ENCODE results near the gene GALNTL5.

DNA sequence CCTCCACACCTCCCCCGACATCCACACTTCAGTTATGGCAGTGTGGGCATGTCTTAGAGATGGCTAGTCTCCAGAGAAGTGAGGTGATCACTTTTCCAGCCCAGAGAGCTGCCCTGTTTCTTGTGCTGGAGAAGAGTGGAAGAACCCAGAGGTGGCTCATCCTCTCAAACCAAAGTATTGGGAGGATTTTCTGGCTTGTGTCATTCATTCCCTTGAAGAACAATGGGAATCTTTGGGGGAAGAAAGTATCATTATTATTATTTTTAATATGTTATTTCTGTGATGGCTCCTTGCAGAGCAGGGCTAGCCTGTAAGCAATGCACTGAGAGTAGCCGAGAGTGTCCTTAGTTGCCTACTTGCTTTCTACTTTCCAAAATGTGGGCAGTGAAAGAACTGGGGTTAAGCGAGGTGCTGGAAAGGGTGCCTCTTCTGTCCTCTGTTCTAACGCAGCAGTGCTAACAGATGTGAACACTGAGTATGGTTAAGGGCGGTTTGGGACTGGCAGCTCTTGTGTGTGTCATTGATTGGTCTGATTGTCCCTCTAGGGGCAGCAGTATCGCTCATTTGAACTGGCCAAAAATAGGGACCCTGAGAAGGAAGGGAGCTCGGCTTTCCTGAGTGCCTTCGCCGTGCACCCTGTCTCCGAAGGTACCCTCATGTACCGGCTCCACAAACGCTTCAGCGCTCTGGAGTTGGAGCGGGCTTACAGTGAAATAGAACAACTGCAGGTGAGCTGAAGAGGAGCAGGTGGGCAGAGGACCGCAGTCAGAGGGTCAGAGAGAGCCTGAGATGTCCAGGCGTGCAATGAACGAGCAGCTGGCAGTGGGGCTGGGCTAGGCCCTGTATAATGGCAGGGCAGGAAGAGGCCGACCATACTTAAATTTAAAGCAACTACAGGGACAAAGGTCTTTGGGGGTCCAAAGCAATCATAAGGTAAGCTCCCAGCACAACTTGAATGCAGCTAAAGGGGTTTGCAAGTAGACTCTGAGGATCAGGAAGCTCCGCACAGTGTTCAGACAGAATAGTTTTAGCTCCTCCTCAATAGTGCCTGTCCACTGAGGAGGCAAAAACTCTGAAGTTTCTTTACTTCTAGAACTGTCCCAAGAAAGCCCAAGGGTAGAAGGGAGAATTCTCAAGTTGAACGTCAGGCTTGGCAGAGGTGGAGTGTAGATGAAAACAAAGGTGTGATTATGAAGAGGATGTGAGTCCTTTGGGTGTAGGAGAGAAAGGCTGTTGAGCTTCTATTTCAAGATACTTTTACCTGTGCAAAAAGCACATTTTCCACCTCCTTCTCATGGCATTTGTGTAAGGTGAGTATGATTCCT is 4.0 kb downstream of the CHPF2 start:
- RRBS: no CpG with 5 or more reads among the region's 20 CpGs

DNA sequence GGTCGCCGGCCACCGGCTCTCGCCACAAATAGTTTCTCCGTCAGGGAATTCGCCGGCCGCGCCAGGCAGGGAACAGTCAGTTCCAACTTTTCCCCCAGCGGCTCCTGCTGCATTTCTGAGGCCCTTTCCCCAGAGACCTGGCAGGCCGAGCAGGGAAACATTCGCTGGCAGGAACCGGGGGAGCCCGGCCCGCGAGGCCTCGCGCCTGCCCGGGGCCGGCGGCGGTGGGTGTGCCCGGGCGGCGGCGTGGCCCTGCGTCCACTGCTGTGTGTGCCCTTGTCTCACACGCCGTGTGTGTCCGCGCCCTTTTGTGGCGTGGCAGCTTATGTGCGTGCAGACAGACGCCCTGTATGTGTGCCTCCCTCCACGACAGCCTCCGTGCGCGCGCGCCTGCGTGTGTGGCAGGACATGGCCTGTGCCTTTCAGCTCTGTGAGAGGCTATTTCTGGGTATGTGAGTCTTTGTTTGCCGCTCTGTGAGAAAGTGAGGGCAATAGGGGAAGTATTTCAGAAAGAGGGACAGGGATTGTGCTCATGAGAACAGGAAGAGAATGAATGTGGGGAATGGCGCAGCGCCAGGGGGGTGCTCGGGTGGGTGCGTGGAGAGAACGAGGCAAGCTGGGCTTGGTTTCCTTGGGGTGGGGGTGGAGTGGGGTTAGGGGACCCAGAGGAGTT is 657 bp upstream of the SMARCD3 start:
- RRBS: 0% methylated on average over 6 of the region's 47 CpGs

DNA sequence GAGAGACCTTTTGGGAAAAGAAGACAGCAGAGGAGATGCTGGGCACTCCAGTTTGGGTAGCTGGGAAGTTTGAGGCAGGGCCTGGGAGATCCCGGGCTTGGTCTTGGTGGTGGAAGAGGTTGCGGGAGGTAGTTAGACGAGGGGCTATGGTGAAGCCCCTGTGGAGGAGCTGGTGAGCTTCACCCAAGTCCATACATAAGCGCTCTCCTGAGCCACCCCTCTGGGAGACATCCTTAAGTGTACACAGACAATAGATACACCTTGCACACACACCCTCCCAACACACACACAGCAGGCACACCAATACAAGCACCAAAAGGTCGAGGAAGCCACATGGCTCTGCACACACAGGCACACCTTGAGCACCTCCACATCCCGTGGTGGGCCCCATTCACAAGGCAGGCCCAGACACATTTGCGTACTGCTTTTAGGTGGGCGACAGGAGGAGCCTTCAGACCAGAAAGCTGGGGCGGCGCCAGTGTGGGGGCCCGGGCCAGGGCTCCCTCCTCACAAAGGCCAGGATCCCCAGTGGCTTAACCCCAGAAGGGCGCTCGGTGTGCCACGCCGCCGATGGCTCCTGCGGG is 2.6 kb upstream of the SMARCD3 start:
- RRBS: under 1% methylated on average over 4 of the region's 17 CpGs

DNA sequence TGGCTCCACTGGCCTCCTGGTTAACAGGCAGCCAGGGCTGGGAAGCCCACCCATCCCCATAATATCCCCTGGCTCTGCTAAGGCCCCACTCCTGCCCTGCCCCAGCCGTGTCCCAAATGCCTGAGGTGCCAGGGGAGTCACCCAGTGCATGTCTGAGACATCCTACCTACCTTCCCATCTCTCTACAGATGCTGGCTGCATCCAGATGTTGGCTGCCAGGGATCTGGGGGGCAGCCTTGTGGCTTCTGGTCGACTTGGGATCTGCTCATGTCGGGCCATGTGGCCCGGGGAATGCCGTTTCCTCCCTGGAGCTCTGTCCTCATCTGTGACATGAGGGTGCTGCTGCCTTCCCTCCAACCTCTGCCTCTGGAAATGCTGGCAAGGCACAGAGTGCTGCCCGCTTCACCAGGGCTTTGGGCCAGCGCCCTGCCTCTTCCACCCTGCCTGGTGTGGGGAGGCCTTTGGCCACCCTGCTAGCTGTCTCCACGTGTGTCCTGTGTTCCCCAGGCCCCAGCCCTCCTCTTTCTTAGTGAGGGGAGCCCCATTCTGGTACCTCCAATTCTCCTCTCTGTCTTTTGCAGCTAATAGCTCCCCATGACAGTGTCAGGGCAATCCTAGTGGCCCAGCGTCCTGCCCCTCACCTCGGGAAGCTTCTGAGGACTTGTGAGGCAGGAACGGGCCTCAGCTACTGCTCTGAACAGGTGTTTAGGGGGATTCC is 5.8 kb upstream of the SMARCD3 start:
- RRBS: no CpG with 5 or more reads among the region's 11 CpGs

DNA sequence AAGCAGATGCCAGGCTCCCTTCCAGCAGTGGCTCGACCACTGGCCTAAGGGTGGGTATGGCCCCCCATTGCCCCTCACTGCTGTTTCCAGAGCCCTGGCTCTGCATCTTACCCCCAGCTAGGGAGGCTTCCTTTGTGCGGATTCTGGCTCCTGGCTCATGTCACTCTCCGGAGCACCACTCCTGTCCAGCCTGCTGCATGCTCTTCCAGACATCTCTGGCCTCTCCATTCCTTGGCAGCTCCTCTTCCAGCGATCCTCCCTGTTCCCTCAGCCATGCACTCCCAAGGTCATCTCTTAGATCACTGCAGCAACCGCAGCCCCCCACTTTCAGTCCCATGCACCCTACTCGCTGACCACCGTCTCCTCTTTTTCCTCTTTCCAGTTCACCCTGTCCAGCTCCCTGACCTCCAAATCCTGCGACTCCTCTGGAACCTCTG is 6.8 kb upstream of the SMARCD3 start:
- RRBS: no CpG with 5 or more reads among the region's 8 CpGs

DNA sequence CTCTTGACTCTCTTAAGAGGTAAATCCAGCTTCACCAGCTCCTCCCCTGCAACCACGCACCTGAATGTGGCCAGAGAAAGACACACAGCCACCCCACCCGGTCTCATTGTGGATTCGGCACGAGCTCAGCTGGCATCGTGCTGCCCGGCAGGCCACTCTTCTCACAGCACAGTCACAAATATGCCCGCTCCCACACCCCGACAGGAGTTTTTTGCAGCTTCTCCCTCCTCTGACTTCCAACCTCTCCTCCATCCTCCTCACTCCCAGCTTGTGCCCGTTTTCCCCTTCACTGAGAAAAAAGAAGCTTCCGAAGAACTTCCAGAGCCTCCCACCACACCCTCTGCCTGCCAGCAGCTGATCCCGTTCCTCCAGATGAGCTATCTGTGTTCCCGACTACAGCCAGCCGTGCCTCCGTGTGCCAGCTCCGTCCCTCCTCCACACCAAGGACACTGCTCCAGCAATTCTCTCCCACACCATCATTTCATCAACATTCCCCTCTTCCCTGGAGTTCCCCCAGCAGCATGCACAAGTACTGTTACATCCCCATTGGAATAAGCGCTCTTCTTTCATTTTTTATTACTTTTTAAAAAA is 8.1 kb upstream of the SMARCD3 start:
- RRBS: 79% methylated on average over 5 of the region's 16 CpGs

- RRBS: no CpG with 5 or more reads among the region's 8 CpGs
These were observed 23.5 kb upstream of the SMARCD3 start for GRCh38 chr7:151271842-151272574.

DNA sequence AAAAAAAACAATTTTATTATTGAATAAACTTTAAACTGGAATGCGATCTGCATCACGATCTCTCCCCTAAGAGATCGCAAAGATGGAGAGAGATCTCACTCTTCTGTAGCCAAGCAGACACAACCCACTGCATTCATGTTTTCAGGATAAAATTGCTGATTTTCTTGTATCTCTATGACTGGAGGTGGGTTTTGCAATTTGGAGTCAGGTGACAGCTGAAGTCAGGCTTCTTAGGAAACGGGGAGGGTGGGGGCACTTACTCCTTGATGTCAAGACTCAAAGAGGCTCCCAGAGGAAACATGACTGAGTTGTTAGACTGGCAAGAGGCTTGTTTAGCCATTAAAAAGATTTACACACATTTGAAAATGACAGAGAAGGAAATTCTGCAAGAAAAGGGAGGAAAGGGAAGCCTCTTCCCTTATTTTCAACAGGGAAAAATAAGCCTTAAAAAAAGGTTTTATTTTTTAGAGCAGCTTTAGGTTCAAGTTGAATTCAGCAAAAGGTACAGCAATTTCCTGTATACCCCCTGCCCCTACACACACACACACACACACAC is 1.5 kb upstream of the CRYGN start:
- RRBS: no CpG with 5 or more reads among the region's 4 CpGs

DNA sequence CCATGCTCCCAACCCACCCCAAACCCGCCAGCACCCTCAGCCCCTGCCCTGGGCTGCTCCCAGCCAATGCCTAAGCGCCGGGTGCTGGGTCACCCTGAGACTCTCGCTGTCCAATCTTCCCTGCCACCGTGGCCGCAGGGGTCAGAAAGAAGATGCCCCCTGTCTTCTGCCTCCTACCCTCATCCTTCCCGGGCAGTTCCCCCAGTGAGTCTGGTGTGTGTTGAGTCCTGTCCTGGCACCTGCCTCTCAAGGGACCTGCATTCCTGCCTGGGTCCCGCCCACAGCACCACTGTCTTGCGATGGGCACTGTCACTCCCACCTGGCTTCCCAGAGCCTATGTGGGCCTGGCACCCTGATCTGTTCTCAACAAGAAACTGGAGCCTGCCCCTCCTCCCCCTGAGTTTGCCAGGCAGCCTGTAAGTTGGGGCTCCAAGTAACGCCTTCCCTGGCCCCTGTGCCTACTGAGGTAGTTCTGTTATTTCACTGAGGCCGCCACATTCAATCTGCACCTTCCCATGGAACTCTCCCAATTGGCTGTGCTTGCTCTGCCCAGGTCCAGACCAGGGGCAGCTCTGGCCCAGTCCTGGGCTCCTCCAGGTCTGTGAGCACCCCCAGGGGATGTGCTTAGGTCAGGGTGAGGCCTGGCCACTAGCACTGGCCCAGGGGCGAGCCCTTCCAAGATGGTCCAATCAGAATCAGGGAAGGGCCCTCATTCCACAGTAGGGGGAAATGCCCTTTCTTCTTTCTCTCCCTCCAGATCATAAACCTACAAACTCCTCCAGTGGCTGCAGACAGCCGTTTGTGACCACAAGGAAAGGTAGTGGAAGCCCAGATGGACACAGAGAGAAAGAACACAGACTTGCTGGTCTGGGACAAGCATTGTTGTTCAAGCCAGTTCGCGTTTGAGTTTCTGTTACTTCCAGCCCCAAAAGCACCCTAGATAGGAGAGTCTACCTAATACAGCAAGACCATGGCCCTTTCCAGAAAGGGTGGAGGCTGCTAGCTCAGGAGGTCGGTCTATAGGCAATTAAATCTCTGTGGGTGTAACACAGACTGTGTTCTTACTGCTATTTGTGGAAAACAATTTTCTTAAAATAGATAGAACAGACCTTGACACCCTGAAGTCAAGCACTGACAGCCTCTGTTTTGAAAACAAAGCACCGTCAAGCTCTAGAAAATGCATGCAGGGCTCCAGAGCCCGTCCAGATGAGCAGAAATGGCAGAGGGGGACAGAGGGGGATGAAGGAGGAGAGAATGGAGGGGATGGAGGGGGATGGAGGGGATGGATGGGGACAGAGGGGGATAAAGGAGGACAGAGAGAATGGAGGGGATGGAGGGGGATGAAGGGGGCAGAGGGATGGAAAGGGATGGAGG is 157.0 kb downstream of the PRKAG2 start:
- RRBS: 98% methylated on average over 3 of the region's 18 CpGs

- RRBS: no CpG with 5 or more reads among the region's 14 CpGs
These were observed 134.2 kb downstream of the PRKAG2 start for GRCh38 chr7:151742615-151743137.

DNA sequence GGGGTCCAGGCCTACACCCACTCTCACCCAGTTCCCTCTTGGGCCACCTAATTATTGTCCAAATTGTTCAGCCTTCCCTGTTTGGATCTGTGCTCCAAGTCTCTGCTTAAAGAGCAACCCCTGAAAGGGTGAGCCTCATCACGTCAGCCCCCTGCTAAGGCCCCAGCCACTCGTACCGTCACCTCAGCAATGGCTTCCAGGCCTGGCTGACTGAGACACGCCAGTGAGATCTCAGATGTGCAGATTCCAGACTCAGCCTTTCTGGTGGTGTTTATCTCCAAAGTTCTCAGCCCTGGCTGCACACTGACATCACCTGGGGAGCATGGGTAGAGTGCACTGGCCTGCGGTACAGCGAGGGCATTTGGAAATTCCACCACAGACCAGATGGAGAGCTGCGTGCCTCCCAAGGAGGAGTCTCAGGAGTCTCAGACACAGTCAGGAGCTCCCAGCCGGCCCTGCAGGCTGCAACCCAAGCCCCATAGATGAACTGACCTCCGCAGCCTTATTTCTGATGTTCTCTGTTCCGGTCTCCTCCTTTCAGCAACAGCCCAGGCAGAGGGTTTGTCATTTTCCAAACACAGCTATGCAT is 87.4 kb downstream of the PRKAG2 start:
- RRBS: 96% methylated on average over 2 of the region's 10 CpGs

DNA sequence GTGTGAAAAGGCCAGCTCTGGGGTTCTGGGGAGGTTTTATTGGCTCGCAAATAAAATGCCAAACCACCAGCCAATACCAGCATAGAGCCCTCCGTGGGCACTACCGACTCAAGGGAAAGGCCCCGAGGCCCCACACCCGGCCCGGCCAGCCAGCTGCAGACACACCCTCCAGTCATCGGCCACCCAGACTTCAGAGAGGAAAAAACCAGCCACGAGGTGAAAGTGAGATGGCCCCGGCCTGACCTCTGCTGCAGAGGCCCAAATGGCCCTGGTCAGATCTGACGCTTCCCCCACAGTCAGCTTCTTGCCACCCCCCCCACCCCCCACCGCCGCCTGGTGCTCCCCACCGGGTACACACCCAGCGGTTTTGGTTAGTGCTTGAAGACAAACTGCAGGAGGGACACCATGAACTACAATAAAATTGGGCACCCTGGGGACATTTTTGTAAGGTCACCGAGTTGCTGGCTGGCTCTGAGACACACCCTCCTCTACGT is 80.0 kb downstream of the PRKAG2 start:
- RRBS: 20% methylated on average over 4 of the region's 16 CpGs

GRCh38 chr7:151810376-151810813 is 66.5 kb downstream of the PRKAG2 start:
- RRBS: no CpG with 5 or more reads among the region's 6 CpGs

DNA sequence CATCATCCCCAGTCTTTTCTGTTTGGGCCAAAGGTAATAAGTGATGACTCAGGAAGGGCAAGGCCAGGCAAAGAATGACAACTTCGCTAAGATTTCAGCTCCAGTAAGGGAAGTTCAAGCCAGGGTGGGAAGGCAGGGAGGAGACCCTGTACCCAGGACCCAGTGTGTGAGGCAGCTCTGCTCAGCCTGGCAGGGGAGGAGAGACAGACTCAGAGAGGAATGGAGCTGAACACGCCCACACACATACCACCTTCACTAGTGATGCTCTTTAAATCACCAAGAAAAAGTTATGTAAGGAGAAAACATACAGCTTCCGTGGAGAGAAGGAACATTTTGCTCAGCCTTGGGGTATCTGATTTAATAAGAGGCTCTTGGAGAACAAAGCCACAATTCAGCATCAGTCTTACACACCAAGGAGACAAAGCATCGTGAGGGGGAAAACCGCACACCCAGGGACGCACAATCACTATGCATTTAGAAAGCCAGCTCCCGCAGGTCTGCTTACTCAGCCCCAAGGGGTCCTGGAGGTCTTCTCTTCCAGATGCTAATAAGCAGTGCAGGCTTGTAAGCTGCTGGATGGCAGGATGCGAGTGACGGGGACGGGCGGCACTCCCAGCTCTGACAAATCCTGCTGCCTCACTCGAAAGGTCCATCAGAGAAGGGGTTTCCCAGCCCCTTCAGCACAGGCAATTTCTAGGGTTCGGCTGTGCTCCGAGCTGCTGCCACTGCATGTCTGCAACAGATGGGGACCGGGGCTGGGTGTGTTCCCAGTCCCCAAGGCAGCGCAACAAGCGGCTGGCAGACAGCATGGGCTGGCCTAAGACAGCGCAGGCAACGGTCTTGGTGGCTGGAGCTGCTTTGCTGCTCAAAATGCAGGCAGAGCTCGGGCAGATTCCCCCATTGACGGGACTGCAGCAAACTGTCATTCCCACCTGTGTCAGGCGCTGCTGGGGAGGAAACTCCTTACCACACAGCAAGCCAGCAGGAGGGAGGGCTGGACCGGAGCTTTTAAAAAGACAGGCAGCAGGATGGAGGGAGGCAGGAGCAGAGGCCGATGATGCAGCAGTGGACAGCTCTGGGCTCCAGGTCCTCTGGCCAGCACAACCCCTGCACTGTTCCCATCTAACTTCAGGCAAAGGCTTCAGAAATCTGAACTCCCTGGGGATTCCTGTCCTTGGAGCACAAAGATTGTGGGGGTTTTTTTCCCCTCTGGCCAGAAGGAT is 62.6 kb downstream of the PRKAG2 start:
- RRBS: no CpG with 5 or more reads among the region's 24 CpGs

DNA sequence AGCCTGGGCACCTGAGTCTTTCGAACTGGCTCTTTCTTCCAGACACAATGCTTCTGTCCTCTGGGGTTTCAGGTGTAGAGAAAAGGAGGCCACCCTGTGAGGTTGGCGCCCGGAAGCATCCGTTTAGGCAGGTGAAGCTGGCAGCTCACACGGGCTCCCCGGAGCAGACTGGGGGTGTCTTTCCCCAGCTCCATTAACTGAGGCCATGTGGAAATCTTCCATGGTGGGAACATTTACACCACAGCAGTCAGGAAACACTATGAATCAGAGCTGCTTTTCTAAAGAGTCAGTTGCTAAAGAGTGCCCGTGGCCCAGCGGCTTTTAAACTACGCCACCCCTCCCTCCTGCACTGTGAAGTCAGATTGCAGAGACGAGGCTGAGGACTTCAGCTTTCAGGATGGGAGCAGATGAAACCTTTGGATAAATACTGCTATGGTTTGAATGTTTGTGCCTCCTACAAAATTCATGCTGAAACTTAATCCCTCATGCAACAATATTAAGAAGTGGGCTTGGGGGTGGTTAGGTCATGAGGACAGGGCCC is 29.1 kb downstream of the PRKAG2 start:
- RRBS: 93% methylated on average over 4 of the region's 10 CpGs

- RRBS: no CpG with 5 or more reads among the region's 7 CpGs
These were observed 26.4 kb downstream of the PRKAG2 start for GRCh38 chr7:151850570-151850819.

DNA sequence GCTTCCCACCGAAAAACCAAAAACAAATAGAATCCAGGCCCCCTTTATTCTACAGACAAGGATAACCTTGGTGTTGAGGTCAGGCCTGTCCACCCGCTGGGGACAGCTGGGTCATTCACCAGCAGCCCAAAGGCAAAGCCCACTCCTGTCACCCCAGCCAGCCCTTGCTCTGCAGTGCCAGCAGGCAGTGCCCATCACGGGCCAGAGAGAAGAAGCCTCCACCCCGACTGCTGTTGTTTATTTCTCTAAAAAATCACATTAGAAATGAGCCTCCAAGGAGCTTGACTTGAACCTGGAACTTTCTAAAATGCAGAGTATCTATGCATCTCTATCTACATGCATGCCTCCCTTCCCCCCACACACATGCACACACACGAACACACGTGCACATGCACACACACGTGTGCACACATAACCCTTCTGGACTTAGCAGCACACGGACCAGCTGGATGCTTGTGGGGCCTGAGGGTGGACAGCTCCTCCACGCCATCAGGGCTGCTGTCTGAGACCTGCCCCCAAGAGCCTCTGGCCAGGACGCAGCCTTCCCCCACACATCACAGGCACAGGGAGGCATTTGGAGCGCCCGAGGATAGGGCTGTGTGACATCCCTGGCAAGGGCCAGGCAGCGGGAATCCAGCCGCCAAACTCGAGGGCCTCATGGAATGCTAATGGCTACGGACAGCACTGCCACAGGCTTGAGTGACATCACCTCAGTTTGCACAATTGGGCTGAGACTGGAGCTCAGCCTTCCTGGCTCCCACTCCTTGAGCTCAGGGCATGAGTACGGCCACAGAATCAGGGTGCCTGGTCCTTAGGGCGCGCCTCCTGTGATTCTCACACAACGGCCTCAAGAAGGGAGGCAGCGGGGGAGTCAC is 22.7 kb downstream of the PRKAG2 start:
- RRBS: no CpG with 5 or more reads among the region's 21 CpGs

DNA sequence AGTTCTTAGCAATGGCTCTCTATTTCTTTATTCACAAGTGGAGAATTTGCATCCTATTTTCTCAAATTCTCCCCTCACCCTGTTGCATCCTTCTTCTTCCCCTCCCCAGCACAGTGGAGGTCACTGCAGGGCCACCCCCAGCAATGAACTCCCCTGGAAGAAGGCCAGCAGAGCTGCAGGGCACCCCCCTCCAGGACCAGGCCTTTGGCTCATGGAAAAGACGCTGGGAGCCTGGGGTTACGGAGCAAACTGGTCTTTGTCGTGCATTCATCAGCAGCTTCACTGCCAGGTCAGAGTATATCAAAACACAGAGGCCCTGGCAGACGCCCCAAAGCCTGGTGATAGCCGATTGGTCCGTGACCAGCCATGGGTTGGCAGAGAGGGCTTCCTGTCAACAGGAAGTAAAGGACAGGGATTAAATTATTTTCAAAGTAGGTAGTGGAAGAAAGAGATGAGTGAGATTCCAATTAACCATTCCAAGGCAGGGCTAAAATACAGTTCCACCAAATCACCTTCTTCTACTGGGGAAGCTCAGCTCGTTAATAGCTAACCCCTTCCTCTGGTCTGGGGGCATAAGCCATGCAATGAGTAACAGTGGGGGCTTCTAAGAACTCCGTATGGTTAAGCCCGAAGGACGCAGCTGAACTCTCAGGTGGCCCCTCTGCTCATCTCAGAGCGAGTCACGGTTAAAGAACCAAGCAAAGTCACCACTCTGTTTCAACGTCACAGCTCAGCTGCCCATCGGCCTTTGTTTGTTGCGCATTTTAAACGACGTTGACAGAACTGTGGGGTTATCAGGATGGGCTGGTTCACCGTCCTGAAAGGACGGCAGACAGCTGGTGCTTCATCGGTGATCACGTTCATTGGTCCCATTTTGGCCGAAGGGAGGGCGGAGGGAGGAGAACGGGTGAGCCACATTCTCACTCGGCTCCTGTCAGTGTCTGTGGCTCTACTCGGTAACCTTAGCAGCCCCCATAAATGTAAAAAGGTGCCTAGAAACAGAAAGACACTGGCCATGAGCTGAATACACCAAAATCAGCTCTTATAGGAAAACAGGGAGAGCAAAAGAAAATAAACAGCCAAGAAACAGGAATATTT is 8.8 kb downstream of the PRKAG2 start:
- RRBS: no CpG with 5 or more reads among the region's 26 CpGs

- RRBS: no CpG with 5 or more reads among the region's 10 CpGs
These were observed 14.3 kb upstream of the PRKAG2 start for GRCh38 chr7:151891072-151891731.

GRCh38 chr7:151956128-151956626 is at the start of gene GALNTL5:
Gene GALNTL5 (plus strand): TSS chr7:151956446.
- RRBS: no CpG with 5 or more reads among the region's 3 CpGs